Measurements from ENCODE around the gene NOS1AP.

- RRBS: no CpG with 5 or more reads among the region's 33 CpGs
Observed at GRCh38 chr1:161983714-161984280, 39.9 kb downstream of the OLFML2B start.

- RRBS: no CpG with 5 or more reads among the region's 4 CpGs
Observed at GRCh38 chr1:162011589-162011971, 12.1 kb downstream of the OLFML2B start.

GRCh38 chr1:162069225-162070498, at the start of gene NOS1AP:
TSS of gene NOS1AP (plus strand) at chr1:162069691.
- RRBS: 1% methylated on average over 37 of the region's 122 CpGs

DNA sequence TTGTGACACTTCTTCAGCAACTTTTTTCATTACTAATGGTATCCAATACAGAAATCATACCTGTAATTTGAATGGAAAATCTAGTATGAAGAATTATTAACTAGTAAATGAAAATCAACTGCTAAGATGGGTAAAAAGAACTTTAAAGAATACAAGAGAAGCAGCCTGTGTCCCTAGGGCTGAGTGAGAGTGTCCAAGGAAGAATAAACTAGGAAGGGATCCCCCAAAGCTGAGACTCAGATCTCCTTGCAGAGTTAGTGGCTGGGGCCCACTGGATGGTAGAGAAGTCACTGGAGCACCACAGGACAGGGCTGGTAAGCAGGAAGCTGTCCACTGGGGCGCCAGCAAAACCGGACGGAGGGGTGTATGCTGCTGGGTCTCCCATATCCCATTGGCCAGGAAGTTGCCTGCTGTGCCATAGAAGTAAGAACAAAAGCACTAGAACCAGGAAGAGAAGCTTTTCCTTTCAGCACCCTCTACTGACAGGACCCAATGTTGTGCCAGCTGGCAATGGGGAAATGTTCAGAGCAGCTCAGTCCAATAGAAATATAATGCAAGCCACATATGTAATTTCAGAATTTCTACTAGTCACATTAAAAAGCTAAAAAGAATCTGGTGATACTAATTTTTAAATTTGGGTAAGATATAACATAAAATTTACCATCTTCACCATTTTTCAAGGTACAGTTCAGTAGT, 146.6 kb downstream of the SPATA46 start:
- RRBS: no CpG with 5 or more reads among the region's 3 CpGs

GRCh38 chr1:162360383-162360785, 16.3 kb downstream of the SPATA46 start:
- RRBS: no CpG with 5 or more reads among the region's 6 CpGs

DNA sequence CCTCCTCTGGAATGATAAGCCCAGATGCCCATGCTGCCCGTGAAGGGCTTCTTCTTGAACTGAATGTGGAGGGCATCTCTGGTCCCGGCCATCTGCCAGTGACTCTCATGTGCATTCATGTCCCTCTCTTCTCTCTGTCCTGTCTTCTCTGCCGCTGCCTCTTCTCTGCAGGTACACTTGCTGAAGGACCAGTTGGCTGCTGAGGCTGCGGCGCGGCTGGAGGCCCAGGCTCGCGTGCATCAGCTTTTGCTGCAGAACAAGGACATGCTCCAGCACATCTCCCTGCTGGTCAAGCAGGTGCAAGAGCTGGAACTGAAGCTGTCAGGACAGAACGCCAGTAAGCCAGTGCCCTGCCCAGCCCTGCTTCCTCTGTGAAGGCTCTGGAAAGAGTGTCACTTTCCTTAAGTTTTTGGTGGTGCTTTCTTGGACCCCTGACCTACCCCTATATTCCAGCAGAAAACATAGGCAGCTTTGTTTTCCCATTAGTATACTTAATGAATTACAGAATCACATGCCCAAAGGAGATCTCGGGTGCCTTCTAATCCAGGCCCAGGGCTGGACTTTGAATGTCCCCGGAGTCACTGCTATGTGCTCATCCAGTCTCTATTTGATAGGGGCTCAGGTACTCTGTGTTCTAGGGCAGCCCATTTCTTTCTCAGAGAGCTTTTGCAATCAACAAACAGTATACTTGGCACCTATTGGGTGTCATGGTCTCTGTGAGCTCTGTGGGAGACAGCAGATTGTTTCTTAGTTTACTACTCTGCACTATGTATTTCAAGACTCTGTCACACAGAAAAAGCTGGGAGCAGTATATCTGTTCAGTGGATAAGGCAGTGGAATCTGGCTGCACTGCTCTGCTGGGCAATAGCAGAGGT, 11.2 kb downstream of the SPATA46 start:
- RRBS: no CpG with 5 or more reads among the region's 11 CpGs

DNA sequence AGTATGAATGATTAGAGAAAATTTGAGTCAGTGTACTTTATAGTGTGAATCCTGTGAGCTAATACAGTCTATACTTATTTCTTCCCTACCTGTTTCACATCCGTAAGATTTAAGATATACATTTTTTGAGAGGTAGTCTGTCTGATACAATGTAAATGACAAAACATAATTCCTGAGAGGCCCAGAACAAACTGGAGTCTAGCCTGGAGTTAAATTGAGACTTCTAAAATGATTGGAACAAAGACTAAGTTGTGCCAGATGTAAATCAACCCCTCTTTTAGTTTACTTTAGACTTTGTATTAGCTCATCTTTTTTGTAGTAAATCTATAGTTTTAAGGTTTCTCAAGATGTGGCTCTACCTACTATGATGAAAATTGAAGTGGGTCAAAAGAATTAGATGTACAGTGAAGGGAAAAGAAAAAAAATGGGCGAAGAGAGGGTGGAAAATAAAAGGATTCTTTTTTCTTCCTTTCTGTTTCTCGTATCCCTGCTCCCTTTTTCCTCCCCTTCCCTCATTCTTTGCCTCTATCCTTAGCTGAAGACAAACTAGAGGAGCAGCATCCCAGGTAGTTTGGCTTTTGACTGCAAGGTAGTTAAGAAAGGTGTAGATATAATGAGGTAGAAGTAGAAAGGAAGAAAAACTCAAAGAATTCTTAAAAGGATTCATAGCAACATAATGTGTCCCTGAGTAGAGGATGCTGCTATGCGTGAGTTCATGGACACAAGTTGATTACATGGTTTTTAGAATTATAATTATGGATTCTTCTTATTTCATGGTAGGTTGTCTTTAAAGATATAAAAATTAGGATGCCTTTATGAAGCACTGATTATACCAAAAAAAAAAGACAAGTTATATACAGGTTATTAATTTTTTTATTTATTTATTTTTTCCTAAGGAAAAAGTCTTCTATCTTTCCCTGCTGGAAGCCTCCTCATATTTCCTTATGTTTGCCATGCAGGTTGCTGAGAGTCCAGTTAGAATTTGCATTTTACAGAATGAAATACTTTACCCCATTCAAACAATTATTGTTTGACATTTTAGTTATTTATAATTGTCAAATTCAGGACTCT, 25.9 kb downstream of the UHMK1 start:
- RRBS: no CpG with 5 or more reads among the region's 4 CpGs

GRCh38 chr1:162771983-162772454, 18.5 kb upstream of the HSD17B7 start:
- RRBS: no CpG with 5 or more reads among the region's 5 CpGs

DNA sequence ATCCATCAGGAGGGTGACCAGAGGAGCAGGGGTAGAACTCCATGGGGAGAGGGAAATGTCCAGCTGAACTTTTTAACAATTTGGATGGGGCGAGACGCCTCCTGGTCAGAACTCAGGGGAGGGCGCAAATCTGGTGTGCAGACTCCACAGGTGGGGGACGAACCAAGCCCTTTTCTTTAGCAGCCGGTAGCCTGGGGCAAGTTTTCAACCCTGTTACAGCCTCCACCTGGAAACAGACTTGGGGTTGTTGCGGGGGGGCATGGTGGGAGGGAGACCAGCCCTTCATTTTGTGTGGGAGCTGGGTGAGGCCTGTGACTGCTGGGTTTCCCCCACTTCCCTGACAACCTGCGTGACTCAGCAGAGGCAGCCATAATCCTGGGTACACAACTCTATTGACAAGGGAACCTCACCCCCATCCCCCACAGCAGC, 7.8 kb upstream of the CCDC190 start:
- RRBS: no CpG with 5 or more reads among the region's 7 CpGs

DNA sequence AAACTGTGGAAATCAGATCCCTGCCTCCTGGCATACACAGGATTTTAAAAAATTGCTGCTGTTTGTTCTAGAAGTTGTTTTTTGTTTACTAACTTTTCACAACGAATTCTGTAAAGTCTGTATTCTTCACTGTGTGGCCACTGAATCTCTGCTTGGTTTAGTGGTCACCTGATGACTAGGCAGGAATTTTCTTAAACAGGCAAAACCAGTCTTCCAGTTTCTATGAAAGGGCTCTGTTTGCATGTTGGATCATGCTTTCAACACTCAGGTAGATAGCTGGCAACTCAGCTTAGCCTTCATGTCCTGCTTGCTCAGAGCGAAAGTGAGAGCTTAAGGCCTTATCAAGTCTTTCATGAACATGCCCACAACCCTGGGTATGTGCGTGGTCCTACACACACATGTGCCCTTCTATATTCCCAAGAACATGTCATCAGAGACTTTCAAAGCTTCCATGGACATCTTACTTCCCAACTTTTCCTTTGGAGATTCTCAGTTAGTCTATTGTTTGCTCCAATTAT, 52.4 kb upstream of the CCDC190 start:
- RRBS: no CpG with 5 or more reads among the region's 3 CpGs

- RRBS: no CpG with 5 or more reads among the region's 1 CpG
Observed at GRCh38 chr1:163320987-163321292, 814 bp upstream of the NUF2 start.

DNA sequence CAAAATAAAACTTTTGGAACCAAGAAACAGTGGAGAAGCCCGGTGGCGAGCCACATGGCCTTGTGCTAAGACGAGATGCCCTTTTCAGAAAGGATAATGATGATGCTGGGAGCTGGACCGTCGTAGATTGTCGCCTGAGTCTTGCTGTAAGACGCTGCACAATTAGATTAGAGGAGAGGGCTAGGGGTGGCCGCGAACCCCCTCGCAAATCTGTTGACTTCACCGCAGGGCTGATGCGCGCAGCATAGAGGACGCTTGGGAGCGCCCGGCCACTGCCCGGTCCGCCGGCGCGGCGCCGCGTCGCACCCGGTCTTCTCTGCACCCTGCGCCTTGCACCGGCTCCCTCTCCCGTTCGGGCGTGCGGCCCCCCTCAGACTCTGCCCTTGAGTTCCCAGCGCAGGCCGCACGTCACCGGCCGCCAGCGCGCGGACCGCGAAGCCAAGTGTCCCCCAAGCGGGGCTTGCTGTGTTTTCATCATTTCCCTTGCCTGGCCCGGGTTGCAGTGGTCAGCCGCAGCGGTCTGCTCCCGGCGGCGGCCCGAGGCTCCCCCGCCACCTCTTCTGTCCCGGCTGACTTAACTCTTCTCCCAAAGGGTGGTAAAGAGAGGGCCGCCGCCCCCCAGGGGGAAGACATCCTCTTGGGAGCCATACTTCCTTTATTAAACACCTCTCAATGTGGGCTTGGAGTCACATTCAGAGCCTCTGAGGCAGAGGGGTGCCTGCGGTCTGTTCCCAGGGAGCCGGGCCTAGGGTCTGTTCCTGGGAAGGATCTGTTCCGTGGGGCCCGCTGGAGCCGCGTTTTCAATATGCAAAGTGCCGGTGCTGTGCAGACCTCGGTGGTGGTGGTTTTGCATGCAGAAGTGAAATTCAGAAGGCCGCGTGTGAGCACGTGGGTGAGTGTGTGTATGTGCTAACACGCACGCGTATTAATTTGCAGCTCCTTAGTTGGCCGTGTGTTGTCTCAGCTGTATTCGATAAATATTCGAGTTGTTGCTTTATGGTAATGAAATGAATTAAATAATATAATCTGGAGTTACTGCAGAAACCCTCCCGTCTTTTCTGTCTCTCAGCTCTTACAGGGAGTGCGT, 17.5 kb downstream of the PBX1 start:
- RRBS: 77% methylated on average over 20 of the region's 73 CpGs

DNA sequence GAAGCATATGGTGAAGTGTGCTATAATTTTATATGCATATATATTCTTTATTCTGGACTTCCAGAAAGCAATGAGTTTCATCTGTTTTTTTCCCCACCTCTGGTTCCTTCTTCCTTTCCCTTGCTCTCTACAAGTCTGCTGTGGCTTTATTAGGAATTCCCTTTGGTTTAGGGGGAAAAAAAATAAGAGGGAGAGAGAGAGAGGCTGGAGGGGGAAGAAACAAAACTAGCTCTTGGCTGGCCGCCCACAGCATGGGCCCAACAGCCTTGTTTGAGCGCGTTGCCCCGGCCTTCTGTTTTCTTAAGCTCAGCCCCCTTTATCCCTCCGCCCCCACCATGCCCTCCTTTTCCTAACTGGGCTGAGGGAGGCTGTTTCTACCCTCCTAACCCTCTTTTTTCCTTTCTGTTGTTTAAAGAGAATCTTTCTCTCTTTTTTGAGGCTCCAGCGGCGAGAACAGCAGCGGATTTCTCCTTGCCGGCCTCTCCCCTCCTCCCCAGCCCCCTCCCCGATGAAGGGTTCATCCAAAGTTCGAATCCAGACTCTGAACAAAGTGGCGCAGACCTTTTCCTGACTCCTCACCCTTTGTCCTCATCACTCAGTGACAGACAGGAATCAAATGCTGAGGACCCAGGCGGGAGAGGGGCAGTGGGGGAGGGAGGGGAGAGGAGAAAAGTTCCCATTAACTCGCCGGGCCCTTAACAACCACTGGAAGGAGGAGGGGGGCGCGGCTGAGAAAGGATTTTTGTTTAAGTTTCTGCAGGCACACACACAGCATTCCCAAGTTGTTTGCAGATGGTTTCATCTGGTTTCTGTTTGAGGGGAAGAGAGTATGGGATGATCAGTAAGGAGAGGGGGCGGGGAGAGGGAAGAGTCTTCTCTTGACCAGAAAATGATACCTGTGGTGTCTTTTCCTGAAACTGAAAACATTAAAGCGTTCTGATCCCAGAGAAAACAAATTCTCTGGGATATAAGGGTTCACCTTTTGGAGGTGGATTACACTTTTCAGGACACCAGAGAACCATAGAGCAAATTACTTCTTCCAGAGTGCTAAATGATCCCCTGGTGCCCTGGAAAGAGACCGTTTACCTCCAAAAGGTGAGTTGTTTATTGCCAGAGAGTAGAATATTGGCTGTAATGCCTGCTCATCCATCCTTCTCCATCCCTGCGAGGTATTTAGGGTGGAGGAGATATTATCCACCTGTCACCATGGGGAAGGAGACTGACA, 29.9 kb downstream of the PBX1 start:
- RRBS: no CpG with 5 or more reads among the region's 21 CpGs

GRCh38 chr1:164636388-164636694, 77.4 kb downstream of the PBX1 start:
- RRBS: no CpG with 5 or more reads among the region's 3 CpGs

- RRBS: no CpG with 5 or more reads among the region's 1 CpG
Observed at GRCh38 chr1:165248852-165249282, 107.6 kb downstream of the LMX1A start.

GRCh38 chr1:165410123-165410429, 34.9 kb downstream of the RXRG start:
- RRBS: no CpG with 5 or more reads among the region's 2 CpGs

DNA sequence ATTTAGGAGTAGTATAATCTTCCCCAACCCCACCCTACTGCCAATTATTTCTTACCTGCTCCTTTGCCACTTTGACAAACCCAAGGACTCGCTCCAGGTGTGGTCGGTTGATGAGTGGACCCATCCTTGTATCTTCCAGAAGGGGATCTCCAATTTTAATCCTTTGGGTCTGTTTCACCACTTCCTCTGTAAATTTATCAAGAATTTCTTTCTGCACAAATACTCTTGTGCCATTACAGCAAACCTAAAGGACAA, 29.2 kb downstream of the ALDH9A1 start:
- RRBS: no CpG with 5 or more reads among the region's 2 CpGs

- RRBS: no CpG with 5 or more reads among the region's 2 CpGs
Observed at GRCh38 chr1:165696649-165697174, 1.6 kb downstream of the ALDH9A1 start.

GRCh38 chr1:165853856-165854616, 26.6 kb downstream of the UCK2 start:
- RRBS: no CpG with 5 or more reads among the region's 6 CpGs

Measured in GM12892 (cell line).